ENCODE results near the genes BMP7 and SPO11.

GRCh38 chr20:57106299-57106731 lies 160.1 kb downstream of the BMP7 start:
- RRBS = 54% methylated on average over 4 of the region's 8 CpGs

- RRBS = 27% methylated on average over 9 of the region's 40 CpGs
Observed at GRCh38 chr20:57211810-57212970, 54.3 kb downstream of the BMP7 start.

GRCh38 chr20:57241490-57241941 lies 24.9 kb downstream of the BMP7 start:
- RRBS = no CpG with 5 or more reads among the region's 4 CpGs

- RRBS = 7% methylated on average over 5 of the region's 56 CpGs
Observed at GRCh38 chr20:57266552-57267182, at the start of gene BMP7. BMP7 (minus strand) TSS chr20:57266641.

- RRBS = 5% methylated on average over 4 of the region's 17 CpGs
Observed at GRCh38 chr20:57282674-57283338, 16.4 kb upstream of the BMP7 start.

GRCh38 chr20:57329489-57330066 lies at the start of gene SPO11:
SPO11 (plus strand) TSS chr20:57329803.
- RRBS = no CpG with 5 or more reads among the region's 40 CpGs

- RRBS = no CpG with 5 or more reads among the region's 9 CpGs
Observed at GRCh38 chr20:57383318-57384038, 7.7 kb upstream of the RBM38 start.

DNA sequence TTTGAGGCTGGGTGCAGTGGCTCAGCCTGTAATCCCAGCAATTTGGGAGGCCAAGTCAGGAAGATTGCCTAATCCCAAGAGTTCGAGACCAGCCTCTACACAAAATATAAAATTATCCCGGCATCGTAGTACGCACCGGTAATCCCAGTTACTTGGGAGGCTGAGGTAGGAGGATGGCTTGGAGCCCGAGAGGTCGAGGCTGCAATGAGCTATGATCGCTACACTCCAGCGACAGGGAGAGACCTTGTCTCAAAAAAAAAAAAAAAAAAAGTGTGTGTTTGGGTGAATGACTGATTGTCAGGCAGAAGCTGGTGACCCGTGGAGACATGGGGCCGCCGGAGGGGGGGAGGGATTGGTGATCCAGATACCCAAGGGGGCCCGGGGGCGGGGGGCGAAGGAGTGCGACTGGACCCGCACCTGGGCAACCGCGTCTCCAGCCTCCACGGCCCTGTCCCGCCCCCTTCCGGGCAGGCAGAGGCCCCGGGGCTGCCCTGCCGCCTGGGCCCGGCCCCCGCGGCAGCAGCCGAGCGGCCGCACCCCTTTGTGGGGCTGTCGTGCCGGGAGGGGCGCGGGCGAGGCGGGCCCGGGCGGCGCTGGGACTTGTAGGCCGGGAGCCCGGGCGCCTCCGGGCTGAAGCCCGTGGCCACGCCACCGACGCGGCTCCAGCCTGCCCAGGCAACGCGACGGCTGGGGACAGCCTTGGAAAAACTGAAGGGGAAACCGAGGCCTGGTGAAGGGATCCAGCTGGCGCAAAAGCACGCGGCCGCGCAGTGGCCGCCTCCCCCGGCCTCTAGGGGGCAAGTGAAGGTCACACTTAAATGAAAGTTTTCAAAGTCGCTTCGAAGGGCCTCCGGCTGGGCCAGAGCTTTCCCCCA lies 2.1 kb upstream of the RBM38 start:
- RRBS = 93% methylated on average over 20 of the region's 62 CpGs

DNA sequence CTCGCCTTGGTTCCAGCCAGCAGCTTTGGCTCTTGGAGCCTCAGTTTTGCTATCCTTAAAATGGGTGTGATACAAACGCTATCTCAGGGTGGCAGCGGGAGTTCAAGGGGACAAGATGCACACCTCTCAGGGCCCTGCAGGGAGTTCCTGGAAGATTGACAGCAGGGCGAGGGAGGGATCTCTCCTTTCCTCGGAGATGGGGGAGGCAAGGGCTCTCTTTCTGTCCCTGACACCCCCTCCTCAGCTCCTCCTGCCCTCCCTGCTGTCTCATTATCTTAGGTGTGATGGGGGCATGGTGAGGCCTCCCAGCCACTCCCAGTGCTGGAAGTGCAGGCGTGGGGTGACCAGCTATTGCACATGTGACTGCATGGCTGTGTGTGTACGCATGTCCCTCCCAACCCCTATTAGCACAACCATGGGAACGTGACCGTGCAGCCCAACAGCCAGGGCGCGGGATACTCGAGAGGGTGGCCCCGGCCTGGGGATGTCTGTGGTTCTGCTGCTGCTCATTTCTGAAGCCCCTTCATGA lies 50.8 kb downstream of the RBM38 start:
- RRBS = no CpG with 5 or more reads among the region's 13 CpGs

DNA sequence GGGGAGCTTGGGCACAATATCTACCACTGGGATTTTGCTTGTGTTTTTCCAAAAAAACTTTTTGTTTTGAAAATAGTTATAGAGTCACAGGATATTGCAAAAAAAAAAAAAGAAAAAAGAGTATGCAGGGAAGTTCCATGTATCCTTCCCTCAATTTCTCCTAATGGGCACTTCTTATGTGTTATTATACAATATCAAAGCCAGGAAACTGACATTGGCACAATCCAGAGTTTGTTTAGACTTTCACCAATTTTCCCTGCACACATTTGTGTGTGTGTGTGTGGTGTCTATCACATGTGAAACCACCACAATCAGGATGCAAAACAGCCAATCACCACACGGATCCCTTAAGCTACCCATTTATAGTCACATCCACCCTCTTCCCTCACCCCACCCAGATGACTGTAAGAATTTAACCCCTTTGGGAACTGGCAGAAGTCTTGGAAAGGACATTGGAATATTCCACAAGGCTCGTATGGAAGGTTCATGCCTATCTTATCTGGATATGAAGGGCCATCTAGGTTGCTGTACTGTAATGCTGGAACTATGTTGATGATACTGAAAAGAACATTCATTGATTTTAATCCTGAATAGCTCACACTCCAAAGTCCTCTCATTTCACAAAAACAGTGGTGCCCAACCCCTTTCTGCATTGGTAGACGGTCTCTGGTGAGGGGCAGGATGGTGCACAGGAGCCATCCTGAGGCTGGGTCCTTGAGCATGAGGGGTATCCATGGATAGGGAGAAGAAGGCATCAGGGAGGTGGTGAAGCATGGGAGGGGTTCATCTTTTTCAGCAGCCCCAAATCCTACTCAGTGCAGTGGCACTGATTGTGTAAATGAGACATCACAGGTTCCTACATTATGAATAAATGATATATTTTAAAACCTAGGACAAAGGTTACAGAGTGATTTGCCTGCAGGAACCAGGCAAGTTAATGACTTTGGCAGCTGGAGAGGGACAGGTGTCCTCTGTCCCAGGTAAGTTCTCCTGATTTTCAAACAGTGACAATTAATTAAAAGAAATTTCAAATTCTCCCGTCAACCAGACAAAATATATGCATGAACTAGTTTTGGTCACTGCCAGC lies 12.0 kb upstream of the CTCFL start:
- RRBS = no CpG with 5 or more reads among the region's 4 CpGs

DNA sequence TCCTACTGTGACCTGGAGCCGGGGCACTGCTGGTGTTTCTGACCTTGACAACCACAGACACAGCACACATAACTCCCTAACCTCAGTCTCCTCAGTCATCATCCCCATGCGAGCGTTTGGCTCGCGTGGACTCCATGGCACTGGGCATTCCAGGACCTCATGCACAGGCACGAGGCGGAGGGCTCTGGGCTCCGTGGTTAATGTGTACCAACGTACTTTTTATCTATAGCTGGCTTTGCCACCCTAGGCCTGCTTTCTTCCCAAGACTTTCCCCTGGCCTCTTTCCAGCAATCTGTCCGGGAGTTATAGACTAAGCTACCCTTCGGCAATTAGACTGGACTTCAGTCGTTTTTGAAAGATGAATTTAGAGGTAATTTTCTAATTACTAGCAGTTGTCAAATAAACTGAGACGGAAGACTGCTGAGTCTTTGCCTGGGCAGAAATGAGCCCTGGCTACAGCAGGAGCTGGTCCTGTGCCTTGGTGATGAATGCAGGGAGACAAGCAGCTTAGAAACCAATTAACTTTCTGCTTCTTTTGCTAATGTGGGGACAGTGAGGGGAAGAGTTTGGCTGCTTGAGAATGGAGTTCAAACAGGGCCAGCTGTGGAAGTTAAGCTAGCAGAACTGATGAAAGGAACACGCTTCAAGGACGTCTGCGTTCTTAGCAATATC lies 16.1 kb upstream of the CTCFL start:
- RRBS = no CpG with 5 or more reads among the region's 16 CpGs

GRCh38 chr20:57562852-57563925 lies 2.3 kb downstream of the PCK1 start:
- RRBS = 83% methylated on average over 6 of the region's 30 CpGs

DNA sequence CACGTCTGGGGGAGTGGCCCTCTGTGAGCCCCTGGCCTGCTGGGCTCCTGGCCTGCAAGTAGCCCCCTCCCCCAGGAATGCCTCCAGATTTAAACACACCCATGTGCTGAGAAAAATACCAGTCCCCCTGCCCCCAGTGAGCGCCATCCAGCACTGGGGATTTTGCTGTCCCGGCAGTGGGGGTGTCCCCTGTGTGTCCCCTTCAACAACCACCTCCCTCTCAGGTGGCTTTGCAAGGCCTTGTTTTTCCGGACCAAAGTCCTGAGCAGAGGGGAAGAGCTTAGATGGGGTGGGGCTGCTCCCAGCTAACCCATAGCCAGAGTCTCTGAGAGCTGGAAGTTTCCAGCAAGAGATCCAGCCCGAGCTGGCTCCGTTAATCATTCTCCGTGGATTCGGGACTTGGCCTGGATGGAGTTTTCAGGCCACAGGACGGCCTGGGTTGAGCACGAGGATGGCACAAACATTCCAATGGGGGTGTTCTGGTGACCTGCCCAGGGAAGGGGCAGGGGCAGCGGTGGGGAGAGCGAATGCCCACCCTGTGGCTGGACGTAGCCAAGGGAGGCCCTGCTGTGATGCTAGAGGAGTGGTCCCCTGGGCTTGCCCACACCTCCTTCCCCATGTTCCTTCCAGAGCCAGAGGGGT lies 29.0 kb downstream of the PCK1 start:
- RRBS = 61% methylated on average over 2 of the region's 13 CpGs

DNA sequence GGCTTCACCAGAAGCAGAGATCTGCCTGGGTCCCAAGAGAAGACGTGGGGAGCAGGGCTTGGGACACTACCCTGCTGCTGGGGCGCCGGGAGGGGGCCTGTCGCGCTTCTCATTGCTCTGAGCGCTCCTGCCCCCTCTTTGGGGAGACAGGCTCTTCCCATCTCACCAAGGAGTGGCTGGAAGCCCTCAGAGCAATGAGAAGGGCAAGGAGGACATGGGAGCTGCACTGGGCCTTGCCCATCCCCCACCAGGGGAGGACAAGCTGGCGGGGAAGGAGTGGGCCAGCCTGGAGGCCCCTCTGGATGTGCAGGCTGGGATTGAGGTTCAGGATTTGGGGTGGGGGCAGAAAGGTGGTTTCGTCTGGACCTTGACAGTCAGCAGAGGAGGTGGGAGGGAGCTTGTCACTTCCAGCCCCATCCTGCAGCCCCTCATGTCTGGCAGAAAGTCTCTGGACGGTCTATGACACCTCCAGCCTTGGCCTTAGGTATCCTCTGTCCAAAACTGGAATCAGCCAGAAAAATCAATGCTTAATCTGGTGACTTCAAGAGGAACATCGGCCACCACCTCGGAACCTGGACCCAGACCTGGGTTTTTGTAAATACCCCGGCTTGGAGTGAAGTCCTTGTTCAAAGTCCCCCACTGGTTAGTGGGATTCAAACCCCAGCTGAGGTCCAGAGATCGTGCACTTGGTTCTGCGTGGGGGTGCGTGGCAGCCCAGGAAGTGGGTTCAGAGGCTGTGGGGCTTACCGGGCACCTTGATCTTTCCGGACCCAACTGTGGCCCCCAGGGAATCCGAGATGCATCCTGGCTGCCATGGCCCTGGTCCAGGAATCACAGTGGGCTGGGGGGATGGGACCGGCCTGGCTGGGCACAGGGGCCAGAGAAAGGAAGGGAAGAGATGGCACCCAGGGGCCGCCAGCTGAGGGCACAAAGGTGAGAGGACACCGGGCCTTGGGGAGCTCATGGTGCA lies 28.1 kb downstream of the ZBP1 start:
- RRBS = 56% methylated on average over 5 of the region's 21 CpGs

DNA sequence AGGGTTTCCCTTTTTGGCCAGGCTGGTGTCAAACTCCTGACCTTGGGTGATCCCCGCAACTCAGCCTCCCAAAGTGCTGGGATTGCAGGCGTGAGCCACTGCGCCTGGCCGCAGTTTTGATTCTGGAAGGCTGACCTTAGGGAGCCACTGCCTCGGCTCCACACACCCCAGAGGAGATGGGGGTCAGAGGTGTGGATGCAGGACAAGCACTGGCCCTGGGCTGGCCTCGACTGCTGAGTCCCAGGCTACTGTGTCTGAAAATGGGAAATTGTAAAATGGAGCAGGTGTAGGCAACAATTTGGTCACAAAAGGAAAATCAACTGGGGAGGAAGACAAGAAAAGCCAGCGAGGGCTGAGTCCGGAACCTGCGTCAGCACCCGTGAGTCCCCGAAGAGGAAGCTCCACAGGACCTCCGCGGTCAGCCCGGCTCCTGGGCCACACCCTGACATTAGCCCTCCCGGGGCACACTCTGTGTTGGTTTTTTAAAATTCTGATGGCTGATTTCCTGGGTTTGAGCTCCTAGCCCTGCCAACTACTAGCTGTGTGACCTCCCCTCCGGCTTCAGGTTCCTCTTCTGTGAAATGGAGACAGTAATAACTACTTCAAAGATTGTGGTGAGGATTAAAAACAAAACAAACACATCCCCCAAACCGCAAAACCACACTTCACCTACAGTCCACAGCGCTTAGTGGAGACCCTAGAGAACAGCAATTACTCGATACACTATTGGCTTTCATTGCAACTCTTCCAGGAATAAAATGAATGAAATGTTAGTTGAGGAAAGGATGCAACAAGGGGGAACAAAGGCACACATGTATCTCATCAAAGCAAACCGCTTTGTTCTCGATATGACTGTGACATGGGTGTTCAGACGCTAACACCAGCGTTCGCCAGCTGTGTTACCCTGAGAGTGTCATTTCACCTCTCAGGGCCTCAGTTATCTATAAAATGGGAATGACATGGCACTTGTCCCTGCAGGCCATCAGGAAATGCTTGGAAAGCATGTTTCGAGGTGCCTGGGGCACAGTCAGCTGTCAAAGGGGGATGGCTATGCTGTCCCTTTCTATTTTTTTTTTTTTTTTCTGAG lies 1.1 kb downstream of the ZBP1 start:
- RRBS = 13% methylated on average over 9 of the region's 25 CpGs

DNA sequence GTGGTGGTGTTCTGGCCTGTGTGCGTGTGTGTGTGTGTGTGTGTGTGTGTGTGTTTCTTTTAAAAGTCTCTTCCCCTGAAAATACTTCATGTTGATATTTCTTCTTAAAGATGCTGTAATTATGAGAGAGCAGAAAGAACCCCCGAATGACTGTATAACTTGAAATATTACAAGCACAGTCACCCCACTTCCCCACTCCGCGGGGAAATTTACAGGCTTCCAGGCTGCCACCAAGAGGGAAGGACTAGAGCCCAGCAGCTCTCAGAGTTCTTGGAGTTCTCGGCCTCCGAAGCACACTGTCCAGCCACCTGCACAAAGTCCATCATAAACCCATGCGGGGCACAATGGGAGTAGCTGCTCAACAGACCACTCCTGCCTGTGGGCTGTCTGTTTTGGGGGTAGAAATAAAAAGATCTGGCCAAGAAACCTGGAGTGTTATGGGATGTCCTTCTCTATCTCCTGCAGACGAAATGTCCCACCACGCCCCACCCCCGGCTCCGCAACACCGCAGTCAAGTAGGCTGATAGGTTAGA lies 26.2 kb downstream of the PMEPA1 start:
- RRBS = no CpG with 5 or more reads among the region's 12 CpGs

DNA sequence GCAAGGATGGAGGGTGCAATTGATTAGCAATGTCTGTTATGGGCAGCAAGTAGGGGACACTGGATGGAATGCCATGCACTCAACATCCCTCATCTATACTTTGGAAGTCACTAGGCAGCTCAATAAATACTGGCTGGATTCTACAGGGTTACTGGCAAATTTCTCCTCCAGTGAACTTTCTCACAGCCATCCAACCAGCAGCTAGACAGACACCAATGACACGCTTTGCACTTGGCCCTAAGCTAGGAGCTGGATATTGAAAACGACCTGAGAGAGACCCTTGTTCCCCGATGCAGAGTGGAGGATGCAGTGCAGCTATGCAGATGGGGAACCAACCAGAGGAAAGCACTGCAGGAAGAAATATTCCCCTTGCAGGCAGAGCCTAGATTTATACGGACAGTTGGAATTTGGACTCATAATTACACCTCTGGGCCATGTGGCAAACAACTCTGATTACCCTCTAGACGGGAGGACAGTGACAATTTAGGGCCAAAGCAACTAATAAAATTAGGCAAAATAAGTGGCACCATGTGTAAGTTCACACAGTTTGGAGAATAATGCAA lies 12.4 kb downstream of the PMEPA1 start:
- RRBS = no CpG with 5 or more reads among the region's 5 CpGs

- RRBS = no CpG with 5 or more reads among the region's 11 CpGs
Observed at GRCh38 chr20:57702689-57703251, 7.0 kb downstream of the PMEPA1 start.

DNA sequence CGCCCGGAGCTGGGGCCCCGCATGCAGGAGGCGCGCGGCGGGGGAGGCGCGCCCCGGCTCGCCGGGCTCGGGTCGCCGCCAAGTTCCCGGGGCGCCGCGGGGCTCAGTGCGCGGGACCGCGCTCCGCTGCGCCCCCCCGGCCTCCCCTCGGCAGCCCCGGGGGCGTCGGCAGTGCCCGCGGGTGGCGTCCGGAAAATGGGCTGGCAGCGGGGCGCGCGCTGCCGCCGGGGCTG lies 250 bp downstream of the PMEPA1 start:
- RRBS = 2% methylated on average over 27 of the region's 40 CpGs

GRCh38 chr20:57959535-57959871 lies 191.2 kb upstream of the C20orf85 start:
- RRBS = no CpG with 5 or more reads among the region's 4 CpGs

Data from PFSK-1 (cell line).